M059J (cell line): ENCODE data around the genes APIP, PAMR1 and PRR5L.

GRCh38 chr11:34349794-34350349 lies 7.9 kb downstream of the ABTB2 start:
- RAMPAGE, long total RNA: no peak

DNA sequence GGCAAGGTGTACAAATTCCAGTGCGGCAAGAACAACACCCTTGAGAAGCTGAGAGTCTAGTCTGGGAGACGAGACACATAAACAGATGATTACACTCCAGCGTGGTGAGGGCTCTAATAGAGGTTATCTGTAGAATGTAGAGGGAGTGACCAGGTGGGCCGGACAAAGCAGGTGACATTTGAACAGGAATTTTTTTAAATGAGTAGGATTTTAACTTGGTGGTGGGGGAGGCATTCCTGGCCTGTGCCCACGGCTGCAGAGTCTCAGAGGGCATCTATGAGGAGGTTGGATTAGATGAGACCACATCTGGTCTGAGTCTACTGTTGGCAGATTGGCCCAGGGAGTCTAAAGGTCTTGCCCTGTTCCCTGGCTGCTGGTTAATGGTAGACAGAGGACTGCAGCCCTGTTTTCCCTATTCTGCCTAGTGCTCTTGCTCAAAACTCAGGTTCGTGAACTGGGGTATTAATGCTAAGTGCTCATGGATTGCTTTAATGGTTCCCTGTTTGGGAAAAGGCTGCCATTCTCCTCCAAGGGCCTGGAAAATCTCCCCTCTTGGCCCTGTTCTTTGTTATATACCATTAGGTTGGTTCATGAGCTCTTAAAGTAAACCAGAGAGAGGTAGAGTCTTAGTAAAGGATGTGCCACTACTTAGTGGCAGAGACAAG lies 1.1 kb downstream of the CAT start:
- RAMPAGE, long total RNA: no peak

DNA sequence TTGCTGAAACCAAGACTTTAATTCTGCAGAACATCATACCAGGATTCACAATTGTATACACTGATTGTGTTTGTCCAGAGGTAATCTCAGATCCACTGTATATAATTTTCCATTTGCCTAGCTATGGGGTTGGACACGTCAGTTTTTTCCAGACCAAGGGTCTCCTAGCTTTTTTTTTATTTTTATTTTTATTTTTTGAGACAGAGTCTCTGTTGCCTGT lies 48.5 kb upstream of the EHF start:
- RAMPAGE, long total RNA: no peak

DNA sequence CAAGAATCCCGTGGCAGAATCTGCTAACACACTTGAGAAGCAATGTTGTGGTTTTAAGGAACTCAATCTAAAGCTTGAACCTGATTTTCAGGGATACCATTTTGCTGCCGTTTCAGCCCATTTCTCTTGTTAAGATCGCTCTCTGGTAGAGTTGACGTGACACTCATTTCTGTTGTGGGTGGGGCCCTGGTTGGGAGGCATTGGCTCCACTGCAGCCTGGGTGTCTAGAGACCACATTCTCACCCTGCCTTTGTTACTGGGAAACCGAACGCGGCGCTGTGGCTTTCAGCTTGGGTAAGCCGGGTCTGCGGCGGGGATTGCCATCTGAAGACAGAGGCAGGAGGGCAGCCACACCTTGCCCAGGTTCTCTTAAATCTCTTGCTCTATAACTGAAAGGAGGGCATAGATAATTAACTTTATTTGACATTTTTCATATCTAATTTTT lies 3.2 kb downstream of the EHF start:
- RAMPAGE, long total RNA: no peak

DNA sequence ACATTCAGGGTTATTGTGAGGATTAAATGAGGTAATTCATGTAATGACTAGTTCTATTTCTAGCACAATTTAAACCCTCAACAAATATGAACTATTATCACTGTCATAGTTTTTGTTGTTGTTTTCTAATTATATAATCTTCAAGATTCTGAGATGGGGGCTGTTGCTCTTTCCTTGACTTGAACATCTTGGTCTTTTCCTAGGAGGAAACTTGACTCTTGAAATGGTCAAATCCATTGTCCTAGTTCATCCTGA lies 9.4 kb downstream of the EHF start:
- RAMPAGE, long total RNA: no peak

- RAMPAGE, long total RNA: no peak
These were observed 16.2 kb downstream of the EHF start for GRCh38 chr11:34637047-34637548.

DNA sequence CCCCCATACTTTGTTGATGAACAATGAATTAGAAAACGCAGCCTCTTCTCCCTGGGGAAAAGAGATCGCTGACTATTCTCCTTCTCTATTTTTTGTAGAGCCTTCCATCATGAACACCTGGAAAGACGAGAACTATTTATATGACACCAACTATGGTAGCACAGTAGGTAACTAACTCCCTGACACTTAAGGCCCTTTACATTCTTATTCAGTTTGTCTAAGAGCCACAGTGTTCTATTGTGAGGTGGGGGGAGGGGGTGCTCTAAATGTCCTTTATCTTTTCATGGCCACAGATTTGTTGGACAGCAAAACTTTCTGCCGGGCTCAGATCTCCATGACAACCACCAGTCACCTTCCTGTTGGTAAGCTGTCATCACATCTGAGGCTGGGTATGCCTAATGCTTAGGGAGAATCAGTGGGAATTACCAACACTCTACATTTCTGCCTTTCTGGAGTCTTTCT lies 30.6 kb downstream of the EHF start:
- RAMPAGE, long total RNA: no peak

DNA sequence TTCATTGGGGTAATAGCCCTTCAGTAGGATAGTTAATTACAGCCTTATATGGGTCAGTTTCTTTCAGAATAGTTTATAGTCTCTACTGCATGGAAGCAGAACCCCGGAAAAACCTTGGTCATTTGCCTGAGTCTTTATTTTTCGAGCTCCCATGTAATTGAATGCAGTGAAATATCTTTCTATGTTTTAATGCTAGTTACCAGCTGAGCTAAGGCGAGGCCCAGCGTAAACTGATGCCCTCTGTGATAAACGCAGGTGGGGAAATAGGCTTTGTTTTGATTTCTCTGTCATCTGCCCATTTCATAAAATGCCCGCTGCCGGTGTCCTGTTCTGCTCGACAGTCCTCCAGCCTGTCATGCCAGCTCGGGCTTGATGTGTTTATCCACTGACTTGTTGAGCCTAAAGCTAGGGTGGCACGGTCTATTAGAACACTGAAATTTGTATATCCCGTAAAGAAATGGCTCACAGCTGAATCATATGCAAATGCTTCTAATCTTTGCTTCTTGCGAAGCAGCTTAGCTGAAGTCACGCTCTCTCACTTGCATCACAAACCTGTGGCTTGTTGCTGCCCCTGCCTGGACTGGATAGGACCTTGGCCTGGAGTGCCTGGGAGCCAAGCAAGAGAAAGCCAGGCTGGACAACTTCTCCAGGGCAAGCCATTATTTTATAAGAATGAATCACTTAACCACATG lies 32.9 kb downstream of the EHF start:
- RAMPAGE, long total RNA: no peak

GRCh38 chr11:34915997-34916748 lies at the start of gene APIP:
TSS of gene APIP (minus strand) at chr11:34916379.
- RAMPAGE, long total RNA: start-site peak on the minus strand at chr11:34916334-34916369, 37 and 31 reads in 2 replicates; start-site peak on the plus strand at chr11:34916630-34916650, 42 and 23 reads in 2 replicates

GRCh38 chr11:35089731-35090049 lies 49.3 kb upstream of the CD44 start:
- RAMPAGE, long total RNA: no peak

- RAMPAGE, long total RNA: no peak
These were observed 31.5 kb downstream of the CD44 start for GRCh38 chr11:35170330-35171068.

GRCh38 chr11:35221389-35221854 lies 82.5 kb downstream of the CD44 start:
- RAMPAGE, long total RNA: no peak

GRCh38 chr11:35230922-35231393 lies 92.0 kb downstream of the CD44 start:
- RAMPAGE, long total RNA: no peak

GRCh38 chr11:35272496-35273121 lies 133.6 kb downstream of the CD44 start:
- RAMPAGE, long total RNA: no peak

DNA sequence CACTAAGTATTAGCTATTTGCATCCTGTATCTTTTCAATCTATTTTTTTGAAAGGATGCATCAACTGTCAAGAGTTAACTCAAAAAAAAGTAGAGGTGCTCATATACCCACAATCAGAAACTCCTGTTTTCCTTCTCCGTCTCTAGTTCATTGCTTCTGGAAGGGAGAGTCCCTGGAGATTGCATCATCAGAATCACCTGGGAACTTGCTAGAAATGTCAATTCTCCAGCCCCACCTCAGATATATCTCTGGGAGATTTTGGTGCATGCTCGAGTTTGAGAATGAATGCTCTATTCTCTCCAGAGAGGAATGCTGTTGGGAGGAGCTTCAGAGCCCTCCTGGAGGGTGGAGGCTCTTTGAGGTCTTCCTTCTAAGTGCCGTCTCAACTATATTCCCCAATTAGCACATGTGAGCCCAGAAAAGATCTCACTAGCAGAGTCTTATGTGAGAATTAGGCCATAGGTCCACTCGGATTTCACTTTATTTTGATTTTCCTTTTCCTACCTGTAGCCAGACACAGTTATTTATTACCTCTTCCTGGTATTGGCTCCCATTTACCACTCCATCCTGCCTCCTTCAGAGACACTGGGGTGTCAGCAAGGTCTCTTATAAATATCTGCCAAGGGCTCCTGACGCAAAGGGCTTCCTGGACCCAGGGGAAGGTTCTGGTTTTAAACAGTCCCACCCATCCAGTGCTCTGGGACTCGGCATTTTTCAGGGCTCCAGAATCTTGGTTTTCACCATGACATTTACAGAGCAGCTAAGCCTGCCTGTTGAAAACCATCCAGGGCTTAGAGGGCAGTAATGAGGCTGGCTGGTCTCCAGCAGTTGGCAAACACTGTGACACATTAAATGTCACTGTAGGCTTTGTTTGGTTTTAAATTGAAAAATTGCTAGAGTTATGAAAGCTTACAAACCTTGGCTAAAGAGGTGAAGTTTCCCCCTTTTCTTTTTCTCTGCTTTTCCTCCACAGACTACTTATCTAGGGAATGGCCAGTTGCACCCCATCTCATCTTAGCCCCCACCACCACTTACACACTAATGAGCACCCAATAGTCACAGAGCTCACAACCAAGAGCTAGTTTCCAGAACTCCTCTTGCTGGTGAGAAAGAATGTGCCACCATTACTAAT lies 136.2 kb downstream of the CD44 start:
- RAMPAGE, long total RNA: no peak

- RAMPAGE, long total RNA: no peak
These were observed 71.6 kb downstream of the SLC1A2 start for GRCh38 chr11:35347664-35348191.

DNA sequence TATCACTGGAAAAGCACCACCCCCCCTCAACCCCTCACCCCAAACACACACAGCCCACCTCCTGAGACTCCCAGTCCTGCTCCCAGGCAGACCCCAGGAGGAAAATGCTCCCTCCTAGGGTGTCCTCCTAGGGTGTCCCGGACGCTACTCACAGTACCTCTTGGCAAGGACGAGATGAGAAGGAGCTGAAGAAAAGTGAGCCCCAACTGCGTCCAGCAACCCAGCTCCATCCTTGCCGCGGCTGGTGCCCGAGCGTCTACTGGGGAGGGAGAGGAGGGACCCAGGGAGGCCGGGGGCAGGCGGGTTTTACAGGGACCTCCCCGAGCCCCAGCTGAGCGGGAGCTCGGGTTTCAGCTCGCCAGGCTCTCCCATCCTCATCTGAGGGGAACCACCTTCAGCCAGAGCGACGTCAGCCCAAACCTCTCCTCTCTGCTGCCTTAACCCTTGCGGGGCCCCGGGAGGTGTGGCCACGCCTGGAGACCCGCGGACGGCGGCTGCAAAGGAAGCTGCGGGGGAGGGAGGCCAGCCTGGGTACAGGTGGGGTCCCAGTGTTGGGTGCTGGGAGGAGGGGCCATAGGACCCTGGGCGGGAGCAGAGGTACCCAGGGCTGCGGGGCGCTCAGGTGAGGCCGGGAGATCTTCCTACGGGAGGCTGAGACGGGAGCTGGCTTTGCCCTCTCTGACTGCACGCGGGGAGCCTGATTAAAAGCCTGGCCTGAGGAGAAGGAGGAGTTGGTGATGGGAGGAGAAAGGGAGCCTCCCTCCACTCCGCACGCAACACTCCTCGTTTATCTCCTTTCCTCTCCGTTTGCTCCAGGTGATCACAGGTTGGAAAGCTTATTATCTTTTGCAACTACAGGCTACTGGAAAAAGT lies at the start of gene PAMR1:
Gene PAMR1, minus strand, starts transcription at position 261 of the 873 bp plus-strand sequence.
- RAMPAGE, long total RNA: no peak

- RAMPAGE, long total RNA: no peak
These were observed 892 bp upstream of the PAMR1 start for GRCh38 chr11:35526229-35526786.

DNA sequence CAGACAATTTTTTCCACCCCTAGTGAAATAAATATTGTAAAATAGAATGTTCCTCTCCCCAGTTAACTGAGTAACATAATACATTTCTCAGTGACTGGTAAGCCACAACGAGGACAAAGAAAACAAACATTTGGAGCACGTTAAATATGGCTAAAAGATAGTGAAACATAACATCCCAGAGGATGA lies 147.7 kb downstream of the LDLRAD3 start:
- RAMPAGE, long total RNA: no peak

GRCh38 chr11:36295877-36296382 lies at the start of gene PRR5L:
TSS of gene PRR5L (plus strand) at chr11:36296288.
- RAMPAGE, long total RNA: no peak